Measurements from ENCODE around the gene ZBTB49.

- PRO-cap, 2 experiments, result no peak in any of the 2 experiments
- RAMPAGE, long total RNA, 4 experiments, result no peak in any of the 4 experiments
Measured at GRCh38 chr4:3388598-3389241, 53.0 kb upstream of the HGFAC start.

GRCh38 chr4:3521193-3521844 lies 10.9 kb downstream of the LRPAP1 start:
- PRO-cap, 2 experiments, result no peak in any of the 2 experiments
- RAMPAGE, long total RNA, 4 experiments, result no peak in any of the 4 experiments

DNA sequence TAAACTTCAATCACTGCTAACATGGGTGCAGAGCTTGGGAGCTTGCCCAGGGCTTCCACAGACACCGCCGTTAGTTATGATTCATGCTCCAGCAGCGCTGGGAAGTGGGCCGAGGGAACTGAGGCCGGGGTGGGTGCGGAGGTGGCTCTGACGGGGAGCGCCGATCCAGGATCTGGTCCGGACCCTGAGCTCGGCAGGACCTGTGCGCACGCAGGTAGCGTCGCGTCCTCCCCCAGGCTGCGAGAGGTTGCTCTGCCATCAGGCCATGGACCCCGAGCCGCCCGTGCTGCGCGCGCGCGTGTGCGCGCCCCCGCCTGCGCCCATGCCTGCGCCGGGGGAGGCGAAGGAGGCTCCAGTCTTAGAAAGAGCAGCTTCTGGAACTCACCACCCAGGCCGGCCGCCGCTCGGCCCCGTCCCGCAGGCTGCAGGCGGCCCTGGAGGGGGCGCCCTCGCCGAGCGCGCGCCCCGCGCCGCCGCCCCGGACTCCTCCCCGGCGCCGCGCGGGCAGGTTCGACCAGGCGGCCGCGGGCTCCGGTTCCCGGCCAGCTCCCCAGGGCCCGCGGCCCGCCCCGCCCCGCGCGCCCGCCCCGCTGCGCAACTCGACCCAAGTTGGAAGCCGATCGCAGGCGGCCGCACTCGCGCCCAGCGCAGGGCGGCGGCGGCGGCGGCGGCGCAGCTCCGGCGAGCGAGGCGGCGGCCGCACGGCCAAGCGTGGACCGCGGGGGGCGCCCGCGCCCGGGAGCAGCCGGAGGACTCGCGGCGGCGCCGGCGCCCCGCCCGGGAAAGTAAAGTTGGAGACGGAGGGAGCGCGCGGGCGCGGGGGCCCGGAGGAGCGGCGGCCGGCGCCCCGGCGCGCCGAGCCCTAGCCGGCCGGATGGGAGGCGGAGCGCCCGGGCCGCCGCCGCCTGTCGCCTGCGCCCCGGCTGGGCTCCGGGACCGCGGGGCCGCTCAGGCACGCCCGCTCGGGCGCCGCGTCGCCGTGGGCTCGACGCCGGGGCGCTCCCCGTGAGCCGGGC lies 596 bp upstream of the ADRA2C start:
- PRO-cap, 2 experiments, result peak in 2 of 2 experiments; most common plus-strand start position 635 of the sequence (in 1); most common minus-strand start position 976 of the sequence (in 1)
- RAMPAGE, long total RNA, 4 experiments, result no peak in any of the 4 experiments

- PRO-cap, 2 experiments, result peak in 1 of 2 experiments; most common plus-strand start chr4:3862975 (in 1); most common minus-strand start chr4:3862803 (in 1)
- RAMPAGE, long total RNA, 4 experiments, result no peak in any of the 4 experiments
Measured at GRCh38 chr4:3862507-3863042, 96.4 kb downstream of the ADRA2C start.

DNA sequence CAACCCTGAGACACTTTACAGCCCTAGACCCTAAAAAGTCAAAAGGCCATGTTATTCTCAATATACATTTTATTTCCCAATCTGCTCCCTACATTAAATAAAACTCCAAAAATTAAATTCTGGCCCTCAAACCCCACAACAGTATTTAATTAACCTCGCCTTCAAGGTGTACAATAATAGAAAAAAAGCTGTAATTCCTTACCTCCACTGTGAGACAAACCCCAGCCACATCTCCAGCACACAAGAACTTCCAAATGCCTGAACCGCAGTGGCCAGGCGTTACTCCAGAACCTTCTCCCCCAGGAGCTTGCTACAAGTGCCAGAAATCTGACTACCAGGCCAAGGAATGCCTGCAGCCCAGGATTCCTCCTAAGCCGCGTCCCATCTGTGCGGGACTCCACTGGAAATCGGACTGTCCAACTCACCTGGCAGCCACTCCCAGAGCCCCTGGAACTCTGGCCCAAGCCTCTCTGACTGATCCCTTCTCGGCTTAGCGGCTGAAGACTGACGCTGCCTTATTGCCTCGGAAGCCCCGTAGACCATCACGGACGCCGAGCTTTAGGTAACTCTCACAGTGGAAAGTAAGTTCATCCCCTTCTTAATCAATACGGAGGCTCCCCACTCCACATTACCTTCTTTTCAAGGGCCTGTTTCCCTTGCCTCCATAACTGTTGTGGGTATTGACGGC lies 163.3 kb downstream of the ADRA2C start:
- PRO-cap, 2 experiments, result no peak in any of the 2 experiments
- RAMPAGE, long total RNA, 4 experiments, result start-site peak on the minus strand in 1 of 4 experiments, centred at position 342 of the sequence, 16 reads per replicate

- PRO-cap, 2 experiments, result no peak in any of the 2 experiments
- RAMPAGE, long total RNA, 4 experiments, result no peak in any of the 4 experiments
Measured at GRCh38 chr4:3984647-3985206, 218.5 kb downstream of the ADRA2C start.

DNA sequence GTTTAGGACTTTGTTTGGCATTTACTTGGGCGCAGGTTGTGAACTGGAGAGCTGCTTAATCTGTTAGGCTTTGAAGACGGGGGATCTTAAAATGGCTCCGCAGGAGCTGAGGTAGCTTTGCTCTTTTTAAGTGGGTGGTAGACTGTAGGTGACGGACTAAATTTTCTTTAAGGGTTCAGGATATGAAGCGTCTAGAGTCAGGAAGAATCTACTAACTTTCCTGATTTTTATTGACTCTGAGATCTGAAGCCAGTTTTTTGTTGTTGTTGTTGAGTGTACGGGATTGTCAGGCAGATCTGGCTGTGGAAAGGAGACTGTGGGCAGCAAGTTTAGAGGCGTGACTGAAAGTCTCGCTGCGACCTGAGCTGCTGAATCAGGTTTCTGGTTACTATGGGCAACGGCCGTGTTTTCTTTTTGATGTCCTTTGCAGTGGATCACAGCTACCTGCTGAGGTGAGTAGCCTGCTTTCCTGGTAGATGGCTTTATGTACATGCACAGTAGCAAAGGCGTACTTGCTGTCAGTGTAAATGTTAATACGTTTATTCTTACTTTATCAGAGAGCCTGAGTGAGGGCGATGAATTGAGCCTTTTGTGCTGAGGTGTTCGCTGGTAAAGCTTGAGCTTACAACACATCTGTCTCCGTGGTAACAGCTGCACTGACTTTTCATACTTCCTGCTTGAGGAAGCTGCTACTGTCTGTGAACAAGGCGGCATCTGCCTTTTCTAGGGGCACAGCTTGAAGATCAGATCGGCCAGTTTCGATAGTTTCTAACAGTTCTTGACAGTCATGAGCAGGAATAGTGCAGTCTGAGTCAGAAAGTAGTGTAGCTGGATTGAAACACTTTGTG lies 193.8 kb downstream of the OTOP1 start:
- PRO-cap, 2 experiments, result no peak in any of the 2 experiments
- RAMPAGE, long total RNA, 4 experiments, result start-site peak on the plus strand in 4 of 4 experiments, centred at positions 418 to 430 of the sequence, 10 to 106 reads per replicate

DNA sequence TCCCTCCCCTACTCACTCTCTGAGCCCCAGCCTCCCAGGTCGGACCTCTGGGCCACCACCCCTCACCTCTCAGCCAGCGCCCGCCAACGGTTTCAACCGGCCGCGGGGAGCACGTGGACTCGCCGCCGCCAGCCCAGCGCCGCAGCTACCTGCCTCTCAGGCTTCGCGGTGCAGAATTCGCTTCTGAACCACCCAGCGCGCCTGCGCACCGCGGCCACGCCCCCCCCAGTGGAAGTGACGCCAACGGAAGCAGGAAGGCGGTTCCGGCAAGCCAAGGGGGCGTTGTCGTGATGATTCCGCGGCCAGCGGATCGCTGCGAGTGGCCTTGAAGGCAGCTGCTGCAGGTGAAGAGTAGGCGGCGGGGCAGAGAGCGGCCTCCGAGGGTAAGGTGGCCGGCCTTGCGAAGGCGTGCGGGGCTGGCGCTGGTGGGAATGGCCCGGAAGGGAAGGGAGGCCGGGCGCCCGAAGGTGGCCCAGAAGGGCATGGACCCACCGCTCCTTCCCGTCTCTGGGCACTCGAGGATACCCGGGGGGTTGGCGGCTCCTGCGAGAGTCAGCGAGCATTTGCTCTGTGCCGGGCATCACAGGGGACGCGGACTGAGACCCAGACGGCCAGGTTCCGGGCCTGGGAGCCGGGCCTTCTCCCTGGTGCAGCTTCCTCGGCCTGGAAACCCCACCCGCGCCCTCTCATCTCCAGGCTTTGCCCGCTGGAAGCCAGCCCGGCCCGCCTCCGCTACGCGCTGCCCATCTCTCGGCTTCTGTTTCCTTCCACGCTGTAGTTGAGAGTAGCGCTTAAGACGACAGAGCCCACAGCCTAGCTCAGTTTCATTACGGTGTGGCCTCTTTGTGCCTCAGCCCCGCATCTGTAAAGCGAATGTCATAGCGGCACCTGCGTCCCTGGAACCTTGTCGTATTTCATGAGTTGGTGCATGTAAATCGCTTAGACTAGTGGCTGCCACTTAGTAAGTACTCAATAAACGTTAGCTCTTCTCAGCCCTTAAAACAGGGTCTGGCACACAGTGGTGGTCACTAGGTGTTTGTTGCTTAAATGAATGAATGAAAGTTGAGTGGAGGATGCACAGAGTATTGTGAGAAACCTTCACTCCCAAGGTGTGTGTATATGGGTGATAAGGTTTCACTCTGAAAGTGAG lies at the start of gene ZBTB49:
Gene ZBTB49, plus strand, starts transcription at position 282 of the 1,150 bp plus-strand sequence.
- PRO-cap, 2 experiments, result peak in 2 of 2 experiments; most common plus-strand start position 260 of the sequence (in 1); most common minus-strand start position 179 of the sequence (in 1)
- RAMPAGE, long total RNA, 4 experiments, result start-site peak on the plus strand in 3 of 4 experiments, centred at positions 296 to 297 of the sequence, 25 to 45 reads per replicate; start-site peak on the minus strand in 2 of 4 experiments, centred at positions 162 to 168 of the sequence, 81 to 241 reads per replicate

DNA sequence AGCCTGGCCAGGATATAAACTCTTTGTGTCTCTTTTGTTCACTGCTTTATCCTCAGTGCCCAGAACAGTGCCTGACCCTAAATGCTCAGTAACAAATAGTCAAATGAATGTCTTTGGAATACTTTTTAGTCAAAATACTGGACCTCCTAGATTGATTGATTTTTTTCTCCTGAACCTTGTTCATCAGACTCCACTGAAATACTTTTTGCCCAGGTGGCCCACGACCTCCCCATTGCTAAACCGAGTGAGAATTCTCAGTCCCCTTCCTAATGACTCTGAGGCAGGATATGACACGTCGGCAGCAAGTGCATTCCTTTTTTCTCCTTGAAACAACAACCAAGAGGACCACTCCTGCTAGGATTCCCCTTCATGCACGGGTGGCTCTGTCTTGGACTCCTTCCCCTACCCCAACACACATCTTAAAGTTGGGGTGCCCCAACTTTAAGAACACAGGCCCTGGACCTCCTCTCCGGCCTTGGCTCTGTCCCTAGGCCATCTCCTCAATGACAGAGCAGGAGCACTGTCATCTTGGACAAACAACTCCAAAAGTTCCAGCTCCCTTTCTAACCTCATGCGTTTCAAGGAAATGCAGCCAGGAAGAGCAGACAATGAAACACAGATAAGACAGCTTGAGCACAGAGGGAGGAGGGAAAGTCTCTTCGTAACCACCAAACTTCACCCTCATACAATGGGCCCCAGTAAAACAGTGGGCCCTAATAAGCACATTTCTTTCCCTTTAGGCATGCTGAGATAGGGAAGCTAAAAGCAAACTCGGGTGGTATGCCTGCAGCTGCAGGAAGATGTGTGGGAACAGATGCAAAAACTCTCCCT lies 33.8 kb downstream of the ZBTB49 start:
- PRO-cap, 2 experiments, result no peak in any of the 2 experiments
- RAMPAGE, long total RNA, 4 experiments, result no peak in any of the 4 experiments

- PRO-cap, 2 experiments, result no peak in any of the 2 experiments
- RAMPAGE, long total RNA, 4 experiments, result no peak in any of the 4 experiments
Measured at GRCh38 chr4:4472399-4472641, 69.5 kb downstream of the STX18 start.

DNA sequence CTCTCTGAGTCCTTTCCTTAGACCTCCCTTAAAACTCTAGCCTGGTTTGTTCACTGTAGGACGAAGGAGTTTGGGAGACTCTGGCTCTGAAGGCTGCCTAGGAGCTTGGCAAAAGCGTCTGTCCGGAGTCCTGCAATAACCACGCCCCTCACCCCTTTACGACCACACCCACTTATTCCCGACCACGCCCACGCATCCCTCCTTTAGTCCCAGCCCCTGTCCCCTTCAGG lies 131.0 kb upstream of the STX18 start:
- PRO-cap, 2 experiments, result no peak in any of the 2 experiments
- RAMPAGE, long total RNA, 4 experiments, result no peak in any of the 4 experiments

DNA sequence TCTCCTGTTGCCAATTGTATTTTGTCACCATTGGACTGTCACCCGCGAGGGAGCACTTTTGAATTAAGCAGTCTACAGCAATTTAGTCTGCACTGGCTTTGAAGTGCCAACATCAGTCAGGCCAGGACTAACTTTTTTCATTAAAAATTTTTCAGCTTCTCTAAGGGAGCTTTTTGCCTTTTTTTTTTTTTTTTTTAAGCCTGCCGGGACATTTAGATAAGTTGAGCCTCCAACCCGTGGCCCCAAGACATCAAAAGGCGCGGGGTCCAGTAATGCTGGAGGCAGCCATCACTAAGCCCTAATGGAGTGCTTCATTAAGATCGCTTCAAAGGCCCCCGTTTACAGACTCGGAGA lies 98.2 kb upstream of the MSX1 start:
- PRO-cap, 2 experiments, result no peak in any of the 2 experiments
- RAMPAGE, long total RNA, 4 experiments, result no peak in any of the 4 experiments

DNA sequence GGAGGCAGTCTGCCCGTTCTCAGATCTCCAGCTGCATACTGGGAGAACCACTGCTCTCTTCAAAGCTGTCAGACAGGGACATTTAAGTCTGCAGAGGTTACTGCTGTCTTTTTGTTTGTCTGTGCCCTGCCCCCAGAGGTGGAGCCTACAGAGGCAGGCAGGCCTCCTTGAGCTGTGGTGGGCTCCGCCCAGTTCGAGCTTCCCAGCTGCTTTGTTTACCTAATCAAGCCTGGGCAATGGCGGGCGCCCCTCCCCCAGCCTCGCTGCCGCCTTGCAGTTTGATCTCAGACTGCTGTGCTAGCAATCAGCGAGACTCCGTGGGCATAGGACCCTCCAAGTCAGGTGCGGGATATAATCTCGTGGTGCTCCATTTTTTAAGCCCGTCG lies 60.0 kb downstream of the CYTL1 start:
- PRO-cap, 2 experiments, result no peak in any of the 2 experiments
- RAMPAGE, long total RNA, 4 experiments, result no peak in any of the 4 experiments

GRCh38 chr4:5443947-5444470 lies 264.4 kb downstream of the EVC2 start:
- PRO-cap, 2 experiments, result no peak in any of the 2 experiments
- RAMPAGE, long total RNA, 4 experiments, result no peak in any of the 4 experiments

DNA sequence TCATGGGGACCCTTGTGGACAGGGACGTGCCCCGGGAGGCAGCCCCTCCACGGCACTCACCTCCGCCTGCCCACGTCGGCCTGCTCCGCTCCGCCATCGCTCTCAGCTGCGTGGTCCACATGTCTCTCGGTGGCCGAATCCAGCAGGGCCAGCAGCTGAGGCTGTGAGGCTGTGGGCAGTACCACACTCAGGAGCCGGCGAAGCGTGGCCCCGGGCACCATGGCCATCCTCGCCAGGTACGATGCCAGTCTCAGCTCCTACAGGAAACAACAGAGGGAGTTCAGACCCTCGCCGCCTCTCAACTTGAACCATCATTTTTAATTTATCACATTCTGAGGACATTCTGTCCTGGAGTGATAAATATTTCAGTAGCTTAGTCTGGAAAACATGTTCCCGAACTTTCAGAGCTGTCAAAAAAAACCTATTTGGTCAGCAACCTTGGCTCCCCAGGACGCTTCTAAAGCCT lies 139.9 kb downstream of the EVC2 start:
- PRO-cap, 2 experiments, result no peak in any of the 2 experiments
- RAMPAGE, long total RNA, 4 experiments, result start-site peak on the minus strand in 2 of 4 experiments, centred at positions 140 to 334 of the sequence, 8 to 9 reads per replicate

DNA sequence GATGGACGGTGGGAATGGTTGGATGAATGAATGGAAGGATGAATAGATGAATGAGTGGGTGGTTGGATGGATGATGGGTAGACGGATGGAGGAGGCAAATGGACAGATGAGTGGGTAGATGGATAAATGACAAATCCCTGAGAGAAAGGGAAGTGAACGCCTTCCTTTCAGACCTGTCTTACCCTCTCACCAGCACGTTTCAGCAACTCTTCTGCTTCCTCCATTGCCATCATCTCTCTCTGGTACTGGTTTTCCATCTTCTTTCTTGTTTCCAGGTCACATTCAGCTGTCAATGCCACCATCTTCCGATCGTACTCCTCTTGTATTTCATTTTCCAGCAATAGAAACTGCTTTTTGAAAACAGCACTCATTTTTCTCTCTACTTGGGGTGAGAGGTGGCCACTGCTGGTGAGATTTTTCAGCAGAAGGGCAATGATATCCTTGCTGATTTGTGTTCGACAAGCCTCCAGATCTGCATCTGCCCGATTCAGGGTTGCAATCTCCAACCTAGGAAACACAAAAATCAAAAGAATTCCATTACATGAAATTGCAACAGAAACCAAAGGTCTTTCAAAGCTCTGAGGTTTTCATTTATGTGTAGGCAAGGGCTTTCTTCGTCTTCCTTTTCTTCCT lies 67.9 kb downstream of the EVC2 start:
- PRO-cap, 2 experiments, result no peak in any of the 2 experiments
- RAMPAGE, long total RNA, 4 experiments, result start-site peak on the minus strand in 1 of 4 experiments, centred at position 391 of the sequence, 12 reads per replicate

DNA sequence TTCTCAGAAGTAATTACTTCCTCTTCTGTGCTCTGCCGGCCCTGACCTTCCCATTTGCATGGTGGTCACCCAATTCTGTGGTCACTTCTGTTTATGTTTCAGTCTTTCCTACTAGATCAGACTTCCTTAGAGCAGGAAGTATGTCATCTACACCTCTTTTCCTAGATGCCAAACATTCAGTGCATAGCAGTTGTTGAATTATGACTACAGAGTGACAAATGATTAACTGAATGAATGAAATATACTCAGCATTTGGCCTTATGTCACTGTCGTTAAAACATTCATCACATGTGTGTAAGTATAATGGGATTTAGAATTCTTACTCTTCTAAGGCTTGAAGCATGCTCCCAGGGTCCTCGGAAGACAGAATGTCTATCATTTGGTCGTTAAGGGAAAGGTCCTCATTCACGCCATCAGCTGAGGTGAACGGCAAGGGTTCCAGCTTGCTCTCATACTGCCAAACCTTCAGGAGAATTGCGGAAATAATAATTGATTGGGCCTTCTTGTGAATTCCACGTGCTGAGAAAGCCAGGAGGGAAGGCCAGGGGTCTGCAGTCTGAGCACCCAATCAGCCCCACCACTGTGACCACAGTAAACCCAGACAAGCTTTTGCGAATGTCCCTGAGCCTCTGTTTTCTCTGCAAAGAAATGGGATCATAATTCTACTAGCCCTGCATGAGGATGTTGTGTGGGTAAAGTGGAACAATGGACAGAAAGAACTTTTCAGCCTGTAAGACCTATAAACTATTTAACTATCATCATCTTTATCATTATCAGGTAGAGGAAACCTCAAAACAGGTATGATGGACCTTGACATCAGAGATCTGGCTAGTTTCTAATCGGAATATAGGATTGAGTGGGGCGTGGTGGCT lies 45.3 kb downstream of the EVC2 start:
- PRO-cap, 2 experiments, result no peak in any of the 2 experiments
- RAMPAGE, long total RNA, 4 experiments, result start-site peak on the minus strand in 1 of 4 experiments, centred at position 429 of the sequence, 6 reads per replicate

- PRO-cap, 2 experiments, result no peak in any of the 2 experiments
- RAMPAGE, long total RNA, 4 experiments, result no peak in any of the 4 experiments
Measured at GRCh38 chr4:5753373-5754419, 42.7 kb downstream of the EVC start.

DNA sequence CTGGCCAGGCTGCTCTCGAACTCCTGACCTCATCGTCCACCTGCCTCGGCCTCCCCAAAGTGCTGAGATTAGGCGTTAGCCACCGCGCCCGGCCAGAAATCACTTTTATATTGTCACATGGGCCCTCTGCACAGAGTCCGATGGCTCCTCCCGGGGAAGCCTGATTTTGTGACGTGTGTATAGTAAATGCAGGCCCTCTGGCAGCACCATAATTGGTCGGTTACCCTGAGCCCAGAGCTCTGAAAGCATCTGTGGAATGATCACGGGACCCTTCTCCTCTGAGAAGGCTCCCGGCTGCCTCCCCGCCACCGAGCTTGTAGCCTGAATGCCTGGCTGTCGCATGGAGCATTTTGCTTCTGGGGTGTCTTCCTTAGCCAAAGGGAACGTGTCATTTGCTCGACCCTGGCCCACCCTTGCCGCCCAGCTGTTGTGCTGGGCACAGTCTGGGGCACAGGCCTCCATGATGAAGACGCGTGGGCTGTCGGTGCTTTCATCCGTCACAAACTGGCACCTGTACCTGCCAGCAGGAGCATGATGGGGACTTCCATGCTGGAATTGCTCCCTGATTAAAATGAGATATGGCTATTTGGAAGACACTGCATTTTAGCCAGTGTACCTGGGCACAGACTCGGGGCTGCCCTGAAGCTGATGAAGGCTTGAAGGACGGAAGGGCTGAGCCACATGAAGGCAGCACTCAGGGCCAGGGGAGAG lies 79.3 kb downstream of the CRMP1 start:
- PRO-cap, 2 experiments, result no peak in any of the 2 experiments
- RAMPAGE, long total RNA, 4 experiments, result no peak in any of the 4 experiments

- PRO-cap, 2 experiments, result no peak in any of the 2 experiments
- RAMPAGE, long total RNA, 4 experiments, result no peak in any of the 4 experiments
Measured at GRCh38 chr4:5887079-5888006, 5.5 kb downstream of the CRMP1 start.